IMR-90 (cell line): ENCODE measurements around a stretch of chr15.

- RRBS: no CpG with 5 or more reads among the region's 21 CpGs
CAGE:
- cytosol, long polyA plus RNA: no peak
- long polyA plus RNA: no peak
- nucleus, long polyA plus RNA: no peak
Measured at GRCh38 chr15:68673812-68674424, 95.1 kb downstream of the CORO2B start.

DNA sequence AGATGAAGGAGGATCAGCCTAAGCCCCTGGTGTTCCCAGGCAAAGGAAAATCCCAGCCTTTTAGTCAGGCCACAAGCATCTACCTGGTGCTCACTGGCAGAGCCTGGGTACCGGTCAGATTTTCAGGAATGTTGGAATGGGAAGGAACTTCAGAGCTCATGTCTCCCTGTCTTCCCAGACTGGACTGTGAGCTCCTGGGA lies 117.9 kb downstream of the CORO2B start:
- RRBS: no CpG with 5 or more reads among the region's 1 CpG
CAGE:
- cytosol, long polyA plus RNA: no peak
- long polyA plus RNA: no peak
- nucleus, long polyA plus RNA: no peak

DNA sequence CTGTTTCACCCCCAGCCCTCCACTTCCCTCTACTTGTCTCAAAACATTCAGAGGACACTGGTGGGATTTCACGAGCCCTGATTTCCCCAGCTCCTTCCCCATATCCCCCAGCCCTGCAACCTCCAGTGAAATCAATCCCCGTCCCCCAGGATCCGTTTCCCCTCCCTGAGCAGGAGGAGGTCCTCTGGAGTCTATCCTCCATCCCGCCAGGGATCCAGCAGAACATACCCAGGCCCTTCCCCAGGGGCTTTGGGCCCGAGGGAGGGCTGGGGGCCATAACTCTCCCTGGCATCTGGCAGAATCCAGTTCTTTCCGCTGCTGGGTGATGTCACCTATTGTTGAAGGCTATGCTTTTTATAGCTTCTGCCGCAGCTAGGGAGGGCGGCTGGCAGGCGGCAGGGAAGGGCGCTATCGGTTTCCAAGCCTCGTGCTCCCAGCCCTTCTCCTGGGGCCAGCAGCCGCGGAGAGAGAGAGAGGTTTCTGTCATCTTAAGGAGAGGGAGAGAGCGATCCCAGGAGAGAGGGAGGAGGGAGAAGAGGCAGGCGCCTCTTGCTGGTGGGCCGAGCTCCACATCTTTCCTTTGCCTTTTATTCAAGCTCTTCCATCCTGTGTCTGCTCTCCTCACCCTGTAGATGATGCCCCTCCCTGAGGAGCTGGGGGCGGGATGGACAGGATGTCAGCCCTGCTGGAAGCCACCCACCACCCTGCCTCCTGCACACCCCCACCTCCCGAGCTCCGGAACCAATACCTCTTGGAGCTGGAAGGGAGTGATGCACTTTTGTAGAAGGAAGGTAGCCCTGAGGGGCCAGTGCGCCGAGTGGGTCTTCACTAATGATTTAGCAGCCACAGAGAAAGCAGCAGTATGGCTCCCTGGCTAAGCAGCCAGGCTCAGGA lies 120.1 kb downstream of the ANP32A start:
- RRBS: no CpG with 5 or more reads among the region's 22 CpGs
CAGE:
- cytosol, long polyA plus RNA: no peak
- long polyA plus RNA: no peak
- nucleus, long polyA plus RNA: no peak

DNA sequence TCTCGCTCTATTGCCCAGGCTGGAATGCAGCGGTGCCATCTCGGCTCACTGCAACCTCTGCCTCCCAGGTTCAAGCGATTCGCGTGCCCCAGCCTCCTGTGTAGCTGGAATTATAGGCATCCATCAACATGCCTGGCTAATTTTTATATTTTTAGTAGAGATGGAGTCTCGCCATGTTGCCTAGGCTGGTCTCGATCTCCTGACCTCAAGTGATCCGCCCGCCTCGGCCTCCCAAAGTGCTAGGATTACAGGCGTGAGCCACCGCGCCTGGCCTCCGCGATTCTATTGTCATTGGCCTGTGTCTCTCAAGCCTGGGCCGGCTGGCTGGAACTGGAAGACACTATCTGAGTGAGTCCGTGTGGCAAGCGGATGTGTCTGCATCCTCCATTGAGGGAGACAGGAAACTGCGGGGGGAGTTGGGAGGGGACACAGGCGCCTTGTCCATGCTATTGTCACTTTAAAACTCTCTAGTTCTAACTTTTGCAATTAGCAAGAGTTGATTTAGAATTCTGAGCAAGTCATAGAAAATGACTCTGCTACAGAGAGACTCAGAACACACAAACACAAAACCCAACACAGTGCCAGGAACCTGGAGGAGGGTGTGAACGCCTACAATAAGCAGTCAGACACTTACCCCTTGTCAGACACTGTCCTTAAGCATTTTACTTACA lies 38.9 kb downstream of the ANP32A start:
- RRBS: no CpG with 5 or more reads among the region's 22 CpGs
CAGE:
- cytosol, long polyA plus RNA: no peak
- long polyA plus RNA: no peak
- nucleus, long polyA plus RNA: no peak

GRCh38 chr15:68793197-68793802 lies 27.4 kb downstream of the ANP32A start:
- RRBS: 49% methylated on average over 2 of the region's 10 CpGs
CAGE:
- cytosol, long polyA plus RNA: no peak
- long polyA plus RNA: no peak
- nucleus, long polyA plus RNA: no peak

- RRBS: no CpG with 5 or more reads among the region's 8 CpGs
CAGE:
- cytosol, long polyA plus RNA: no peak
- long polyA plus RNA: no peak
- nucleus, long polyA plus RNA: no peak
Measured at GRCh38 chr15:68802311-68802759, 18.4 kb downstream of the ANP32A start.

DNA sequence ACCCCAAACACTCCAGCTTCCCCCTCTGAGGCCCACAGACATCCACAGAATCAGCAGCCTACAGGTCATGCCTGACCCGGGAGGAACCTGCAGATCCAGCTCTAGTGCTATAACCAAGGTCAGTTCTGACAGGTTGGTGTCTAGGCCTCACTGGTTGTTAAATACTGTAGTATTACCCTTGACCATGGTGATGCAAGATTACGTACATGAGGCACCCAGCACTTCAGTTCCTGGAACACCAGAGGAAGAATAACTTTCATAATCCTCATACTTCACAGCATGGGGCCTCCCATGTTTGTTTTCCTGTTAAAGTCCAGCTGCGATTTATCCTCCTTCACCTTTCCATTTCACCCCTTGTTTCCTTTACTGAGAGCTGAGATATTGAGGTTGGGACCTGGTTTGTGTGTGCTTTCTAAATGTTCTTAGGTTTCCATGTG lies 34.4 kb upstream of the GLCE start:
- RRBS: no CpG with 5 or more reads among the region's 3 CpGs
CAGE:
- cytosol, long polyA plus RNA: no peak
- long polyA plus RNA: no peak
- nucleus, long polyA plus RNA: no peak

DNA sequence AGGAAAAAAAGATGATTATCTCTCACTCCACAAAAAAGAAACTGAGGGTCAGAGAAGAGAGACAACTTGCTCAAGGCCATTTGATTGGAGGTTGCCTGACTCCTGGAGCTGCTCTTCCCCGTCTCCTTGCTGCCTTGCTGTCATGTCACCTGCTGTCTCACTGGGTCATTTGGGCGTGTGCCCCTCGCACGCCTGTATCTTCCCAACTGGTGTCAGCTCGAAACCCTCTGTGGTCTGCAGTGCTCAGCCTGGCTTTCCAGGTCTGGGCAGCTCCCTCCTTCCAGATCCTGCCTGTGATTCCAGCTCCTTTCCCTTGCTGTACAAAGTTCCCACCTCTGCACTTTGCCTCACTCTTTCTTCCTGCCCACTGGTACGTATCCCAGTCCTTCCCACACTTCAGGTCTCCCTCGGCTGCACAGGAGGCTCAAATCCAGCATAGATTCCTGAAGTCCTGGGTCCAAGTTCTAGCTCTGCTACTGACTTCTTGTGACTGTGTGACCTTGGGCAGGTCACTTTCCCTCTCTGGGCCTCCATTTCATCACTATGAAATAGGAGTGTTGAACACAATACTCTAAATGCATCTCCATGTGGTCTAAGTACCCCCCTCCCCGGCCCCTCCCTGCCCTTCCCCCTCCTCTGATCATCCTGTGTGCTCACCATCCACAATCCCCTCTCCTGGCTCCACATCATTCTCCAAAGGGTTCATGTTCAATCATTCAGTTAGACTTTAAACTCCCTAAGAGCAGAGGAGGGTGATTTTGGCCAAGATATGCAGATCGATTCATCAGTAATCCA lies 2.0 kb upstream of the PAQR5 start:
- RRBS: no CpG with 5 or more reads among the region's 9 CpGs
CAGE:
- cytosol, long polyA plus RNA: no peak
- long polyA plus RNA: no peak
- nucleus, long polyA plus RNA: no peak

DNA sequence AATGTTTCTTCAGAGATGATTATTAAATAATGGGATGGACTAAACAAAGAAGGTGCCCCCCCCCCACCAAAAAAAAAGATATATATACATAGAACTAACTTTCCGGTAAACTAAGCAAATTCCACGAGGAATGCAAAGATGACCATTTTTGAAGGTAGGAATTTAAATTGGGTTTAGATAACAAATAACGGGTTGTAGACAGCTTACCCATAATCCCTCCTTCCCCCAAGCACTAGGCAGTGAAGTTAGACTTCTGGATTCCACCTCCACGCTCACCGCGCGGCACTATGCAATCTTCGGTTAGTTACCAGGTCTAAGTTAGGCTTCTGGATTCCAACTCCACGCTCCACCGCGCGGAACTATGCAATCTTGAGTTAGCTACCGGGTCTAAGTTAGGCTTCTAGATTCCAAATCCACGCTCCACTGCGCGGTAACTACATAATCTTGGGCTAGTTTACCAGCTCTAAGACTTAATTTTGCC lies 805 bp upstream of the RPLP1 start:
- RRBS: no CpG with 5 or more reads among the region's 16 CpGs
CAGE:
- cytosol, long polyA plus RNA: no peak
- long polyA plus RNA: no peak
- nucleus, long polyA plus RNA: no peak

DNA sequence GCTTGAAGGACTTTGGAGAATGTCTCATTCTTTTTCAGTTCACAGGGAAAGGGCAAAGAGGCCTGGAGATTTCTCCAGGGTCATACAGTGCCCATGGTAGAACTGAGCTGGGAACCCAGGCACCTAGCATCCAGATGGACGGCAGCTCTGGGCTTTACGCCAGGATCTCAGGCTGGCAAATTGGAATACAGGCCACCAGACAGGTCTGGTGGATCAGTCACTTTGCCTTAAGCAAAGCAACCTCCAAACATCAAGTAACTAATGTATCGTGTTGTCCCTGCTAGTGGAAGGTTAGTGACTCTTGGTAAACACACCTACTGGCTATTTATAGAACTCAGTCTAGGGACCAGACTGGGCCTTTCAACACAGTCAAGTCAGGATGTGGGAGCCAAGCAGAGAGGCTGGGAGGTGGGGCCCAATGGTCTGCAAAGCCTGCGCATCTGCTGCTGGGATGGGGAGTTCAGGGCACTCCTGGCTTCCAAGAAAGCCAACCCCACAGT lies 30.1 kb downstream of the RPLP1 start:
- RRBS: no CpG with 5 or more reads among the region's 4 CpGs
CAGE:
- cytosol, long polyA plus RNA: no peak
- long polyA plus RNA: no peak
- nucleus, long polyA plus RNA: no peak

GRCh38 chr15:69557220-69557916 lies 104.8 kb downstream of the RPLP1 start:
- RRBS: no CpG with 5 or more reads among the region's 5 CpGs
CAGE:
- cytosol, long polyA plus RNA: no peak
- long polyA plus RNA: no peak
- nucleus, long polyA plus RNA: no peak

GRCh38 chr15:69578484-69579330 lies 126.1 kb downstream of the RPLP1 start:
- RRBS: 44% methylated on average over 1 of the region's 19 CpGs
CAGE:
- cytosol, long polyA plus RNA: no peak
- long polyA plus RNA: no peak
- nucleus, long polyA plus RNA: no peak

DNA sequence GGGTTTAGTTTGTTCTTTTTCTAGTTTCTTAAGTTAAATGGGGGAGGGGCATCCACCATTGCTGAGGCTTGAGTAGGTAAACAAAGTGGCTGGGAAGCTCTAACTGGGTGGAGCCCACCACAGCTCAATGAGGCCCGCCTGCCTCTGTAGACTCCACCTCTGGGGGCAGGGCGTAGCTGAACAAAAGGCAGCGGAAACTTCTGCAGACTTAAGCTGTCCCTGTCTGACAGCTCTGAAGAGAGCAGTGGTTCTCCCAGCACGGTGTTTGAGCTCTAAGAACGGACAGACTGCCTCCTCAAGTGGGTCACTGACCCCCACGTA lies 316.7 kb downstream of the RPLP1 start:
- RRBS: no CpG with 5 or more reads among the region's 6 CpGs
CAGE:
- cytosol, long polyA plus RNA: no peak
- long polyA plus RNA: no peak
- nucleus, long polyA plus RNA: no peak

GRCh38 chr15:69997813-69998209 lies 99.9 kb downstream of the TLE3 start:
- RRBS: no CpG with 5 or more reads among the region's 2 CpGs
CAGE:
- cytosol, long polyA plus RNA: no peak
- long polyA plus RNA: no peak
- nucleus, long polyA plus RNA: no peak

DNA sequence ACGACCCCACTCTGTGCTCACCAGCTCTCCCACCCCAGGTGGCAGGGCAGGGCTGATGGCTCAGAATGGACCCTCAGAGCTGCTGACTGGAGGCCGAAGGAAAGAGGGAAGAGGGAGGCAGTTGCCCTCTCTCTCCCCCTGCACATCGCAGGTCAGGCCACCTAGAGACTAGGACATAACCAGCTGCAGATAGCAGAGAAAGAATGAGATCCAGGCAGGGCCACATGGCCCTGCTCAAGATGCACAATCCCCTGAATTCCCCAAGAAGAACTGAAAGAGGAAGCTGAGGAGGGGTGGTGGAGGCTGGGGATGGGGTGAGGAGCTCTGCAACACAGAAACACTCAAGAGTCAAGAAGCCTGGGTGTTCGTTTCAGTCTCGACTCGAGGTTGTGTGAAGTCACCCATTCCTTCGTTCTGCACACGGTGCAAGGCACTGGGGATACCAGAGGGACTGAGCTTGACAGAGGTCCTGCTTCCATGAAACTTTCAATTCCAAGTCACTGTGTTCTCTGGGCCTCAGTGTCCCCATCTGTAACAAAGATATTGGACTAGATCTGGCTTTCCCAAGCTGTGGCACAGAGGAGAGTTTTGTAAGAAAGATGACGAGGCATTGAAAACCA lies 62.0 kb downstream of the TLE3 start:
- RRBS: no CpG with 5 or more reads among the region's 9 CpGs
CAGE:
- cytosol, long polyA plus RNA: no peak
- long polyA plus RNA: no peak
- nucleus, long polyA plus RNA: no peak

- RRBS: 93% methylated on average over 6 of the region's 17 CpGs
CAGE:
- cytosol, long polyA plus RNA: no peak
- long polyA plus RNA: no peak
- nucleus, long polyA plus RNA: no peak
Measured at GRCh38 chr15:70050841-70051743, 46.6 kb downstream of the TLE3 start.

DNA sequence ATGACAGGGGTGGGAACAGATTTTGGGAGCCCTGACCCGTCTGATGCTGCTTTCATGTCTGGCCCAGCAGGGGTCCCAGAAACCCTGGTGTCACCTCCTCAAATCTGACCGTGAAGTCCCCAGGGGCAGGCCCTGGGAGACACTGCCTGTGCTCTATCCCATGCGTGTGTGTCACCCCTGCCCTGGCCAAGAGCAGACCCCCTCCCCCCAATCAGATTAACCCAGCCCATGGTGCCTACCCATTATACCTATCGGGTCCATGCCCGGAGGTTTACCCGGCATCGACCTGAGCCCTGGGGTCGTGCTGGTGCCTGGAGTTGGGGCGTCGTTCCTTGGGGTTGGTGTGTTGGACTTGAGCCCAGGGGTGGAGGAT lies 39.8 kb downstream of the TLE3 start:
- RRBS: no CpG with 5 or more reads among the region's 10 CpGs
CAGE:
- cytosol, long polyA plus RNA: no peak
- long polyA plus RNA: no peak
- nucleus, long polyA plus RNA: no peak

DNA sequence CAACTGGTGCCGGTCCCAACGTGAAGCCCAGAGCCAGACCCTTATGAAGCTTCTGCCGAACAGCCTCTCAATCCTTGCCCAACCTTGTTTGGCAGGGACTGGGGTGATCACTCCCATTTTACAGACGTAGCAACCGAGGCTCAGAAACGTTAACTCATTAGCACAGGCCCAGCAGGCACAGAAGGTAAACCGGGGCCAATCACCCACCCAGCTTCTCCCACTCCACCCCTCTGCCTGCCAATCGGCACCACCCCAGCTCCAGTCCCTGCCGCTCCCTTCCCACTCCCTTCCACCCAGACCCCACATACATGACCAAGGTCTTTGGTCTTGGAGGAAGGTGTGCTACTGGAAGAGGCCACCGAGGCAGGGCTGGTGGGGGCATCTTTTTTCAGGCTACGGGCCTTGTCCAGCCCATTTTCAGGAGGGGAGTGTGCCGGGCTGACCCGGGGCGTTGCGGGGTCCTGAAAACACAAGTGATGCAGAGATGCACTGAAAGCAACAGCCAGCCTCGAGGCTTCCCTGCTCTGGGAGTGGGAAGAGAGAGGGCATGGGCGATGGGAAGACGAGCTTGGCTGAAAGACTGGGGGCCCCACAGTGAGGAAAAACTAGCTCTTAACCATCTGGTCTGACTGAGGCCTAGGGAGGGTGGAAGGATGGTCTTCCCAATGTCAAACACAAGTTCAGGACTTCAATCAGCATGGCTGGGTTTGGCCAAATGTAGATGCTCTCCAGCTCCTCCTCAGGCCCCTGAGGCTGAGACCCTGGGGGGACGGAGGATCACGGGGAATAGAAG lies 39.2 kb downstream of the TLE3 start:
- RRBS: no CpG with 5 or more reads among the region's 20 CpGs
CAGE:
- cytosol, long polyA plus RNA: no peak
- long polyA plus RNA: no peak
- nucleus, long polyA plus RNA: no peak

GRCh38 chr15:70070276-70070904 lies 27.3 kb downstream of the TLE3 start:
- RRBS: no CpG with 5 or more reads among the region's 13 CpGs
CAGE:
- cytosol, long polyA plus RNA: no peak
- long polyA plus RNA: no peak
- nucleus, long polyA plus RNA: no peak

GRCh38 chr15:70083830-70084279 lies 13.9 kb downstream of the TLE3 start:
- RRBS: no CpG with 5 or more reads among the region's 2 CpGs
CAGE:
- cytosol, long polyA plus RNA: no peak
- long polyA plus RNA: no peak
- nucleus, long polyA plus RNA: no peak